Heart right ventricle (tissue), 2 donors: ENCODE measurements around a stretch of chr6.

GRCh38 chr6:160073909-160074398 lies 47.7 kb upstream of the SLC22A1 start:
- PRO-cap, 2 experiments: no peak in any of the 2 experiments

DNA sequence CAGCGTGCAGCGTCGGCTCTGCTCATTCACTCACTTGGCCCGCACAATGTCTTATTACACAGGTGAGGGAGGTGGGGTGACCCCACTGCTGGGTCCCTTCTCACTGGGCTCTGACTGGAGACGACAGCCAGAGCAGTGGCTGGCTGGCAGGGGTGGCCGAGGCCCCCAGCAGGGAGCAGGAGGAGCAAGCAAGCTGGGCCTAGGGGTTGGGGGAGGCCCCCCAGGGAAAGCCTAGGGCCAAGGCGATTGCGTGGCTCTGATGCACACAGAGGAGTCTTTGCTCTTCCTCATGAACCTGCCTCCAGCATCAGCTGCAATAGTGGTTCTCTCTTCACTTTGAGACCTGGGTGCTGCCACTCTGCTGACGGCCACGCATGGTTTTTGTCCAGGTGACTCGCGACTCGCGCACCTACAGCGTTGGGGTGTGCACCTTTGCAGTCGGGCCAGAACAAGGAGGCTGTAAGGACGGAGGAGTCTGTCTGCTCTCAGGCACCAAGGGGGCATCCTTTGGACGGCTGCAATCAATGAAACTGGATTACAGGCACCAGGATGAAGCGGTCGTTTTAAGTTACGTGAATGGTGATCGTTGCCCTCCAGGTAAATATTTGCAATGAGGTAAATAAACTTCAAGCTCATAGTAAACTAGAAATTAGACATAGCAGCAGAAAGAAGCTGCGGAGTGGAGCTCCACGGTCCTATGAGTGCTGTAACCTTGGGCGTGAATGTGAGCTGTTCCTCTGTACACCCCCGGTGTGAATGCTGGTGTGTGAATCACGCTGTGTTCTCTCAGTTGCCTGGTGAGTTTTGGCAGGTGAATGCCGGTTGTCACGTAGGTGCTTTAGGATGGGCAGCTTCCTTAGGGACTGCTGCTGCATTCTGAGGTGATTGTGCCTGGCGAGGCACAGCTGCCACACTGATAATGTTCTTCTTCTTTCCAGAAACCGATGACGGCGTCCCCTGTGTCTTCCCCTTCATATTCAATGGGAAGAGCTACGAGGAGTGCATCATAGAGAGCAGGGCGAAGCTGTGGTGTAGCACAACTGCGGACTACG lies 42.1 kb upstream of the SLC22A1 start:
- PRO-cap, 2 experiments: no peak in any of the 2 experiments

DNA sequence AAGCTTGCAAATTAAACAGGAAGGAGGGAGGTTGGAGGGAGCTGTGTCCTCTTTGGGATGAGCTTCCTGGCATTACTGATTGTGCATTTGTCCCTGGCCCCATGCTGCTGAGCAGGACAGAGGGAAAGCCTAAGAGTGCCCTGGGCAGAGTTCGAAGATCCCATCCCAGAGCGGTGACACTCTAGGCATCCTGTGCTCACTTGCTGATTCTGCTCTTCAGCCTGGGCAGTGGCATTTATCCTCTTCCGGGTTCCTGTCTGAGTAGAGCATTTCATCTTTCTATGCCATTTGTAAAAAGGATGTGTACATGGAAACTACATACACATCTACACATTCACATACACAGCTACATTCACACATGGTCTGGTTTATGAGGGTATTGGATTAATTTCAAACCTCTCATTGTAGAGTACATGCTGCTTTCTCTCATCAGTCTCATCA lies 40.6 kb downstream of the SLC22A1 start:
- PRO-cap, 2 experiments: no peak in any of the 2 experiments

DNA sequence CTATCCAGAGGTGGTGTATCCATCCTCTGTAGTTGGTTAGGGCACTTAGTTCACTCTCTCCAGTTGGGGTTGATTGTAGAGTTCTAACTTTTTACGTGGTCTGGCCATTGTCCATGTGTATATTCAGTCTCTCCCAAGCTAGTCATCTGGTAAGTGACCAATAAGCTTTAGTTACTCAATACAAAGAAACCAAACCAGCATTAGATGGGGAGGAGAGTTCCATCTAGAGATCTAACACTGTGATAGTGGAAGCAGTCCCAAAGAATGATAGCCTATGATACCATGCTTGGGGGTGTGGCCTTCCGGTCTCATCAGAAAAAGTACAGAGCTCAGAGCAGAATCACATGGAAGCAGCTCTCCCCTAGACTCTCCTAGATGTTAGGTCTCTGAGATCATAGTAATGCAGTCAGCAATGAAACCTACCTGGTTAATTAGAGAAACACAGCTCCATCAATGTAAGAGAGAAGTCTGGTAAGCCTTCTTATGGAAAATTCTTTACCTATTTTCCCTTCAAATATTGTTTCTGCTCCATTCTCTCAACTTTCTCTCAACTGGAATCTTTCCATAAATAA lies 13.7 kb upstream of the SLC22A2 start:
- PRO-cap, 2 experiments: no peak in any of the 2 experiments

DNA sequence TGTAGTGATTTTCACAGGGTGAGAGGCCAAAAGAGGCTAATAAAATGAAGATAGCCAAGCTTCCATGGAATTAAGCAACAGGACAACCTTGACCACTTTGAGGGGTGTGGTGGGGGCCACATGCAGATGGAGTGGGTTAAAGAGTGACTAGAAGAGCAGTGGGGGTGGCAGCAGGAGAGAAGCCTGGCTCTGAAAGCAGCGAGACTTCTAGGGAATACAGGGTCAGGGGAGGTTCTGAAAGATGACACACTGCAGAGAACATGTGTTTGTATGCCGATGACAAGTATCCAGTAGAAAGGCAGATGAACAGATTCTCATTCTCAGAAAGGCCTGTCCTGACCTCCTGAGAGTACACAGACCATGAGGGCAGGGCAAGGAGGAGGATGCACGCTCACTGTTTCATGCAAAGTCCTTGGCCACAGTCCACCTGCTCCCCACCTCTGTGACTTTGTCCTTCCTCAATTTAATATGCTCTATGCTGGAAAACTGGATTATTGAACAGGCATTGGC lies 2.9 kb downstream of the LPA start:
- PRO-cap, 2 experiments: no peak in any of the 2 experiments

DNA sequence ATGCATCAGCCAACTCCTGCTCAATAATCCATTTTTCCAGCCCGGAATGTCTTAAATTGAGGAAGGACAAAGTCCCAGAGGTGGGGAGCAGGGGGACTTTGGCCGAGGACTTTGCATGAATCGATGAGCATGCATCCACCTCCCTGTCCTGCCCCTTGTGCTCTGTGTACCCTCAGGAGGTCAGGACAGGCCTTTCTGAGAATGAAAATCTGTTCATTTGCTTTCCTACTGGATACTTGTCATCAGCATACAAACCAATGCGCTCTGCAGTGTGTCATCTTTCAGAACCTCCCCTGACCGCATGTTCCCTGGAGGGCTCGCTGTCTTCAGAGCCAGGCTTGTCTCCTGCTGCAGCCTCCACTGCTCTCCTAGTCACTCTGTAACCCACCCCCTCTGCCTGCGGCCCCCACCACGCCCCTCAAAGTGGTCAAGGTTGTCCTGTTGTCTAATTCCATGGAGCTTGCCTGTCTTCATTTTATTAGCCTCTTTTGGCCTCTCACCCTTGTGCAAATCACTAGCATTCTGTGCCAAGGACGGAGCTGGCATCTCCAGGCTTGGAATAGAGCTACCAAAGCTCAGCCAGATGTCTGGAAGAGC lies 2.7 kb downstream of the PLG start:
- PRO-cap, 2 experiments: no peak in any of the 2 experiments

GRCh38 chr6:160773747-160774017 lies 71.6 kb downstream of the PLG start:
- PRO-cap, 2 experiments: no peak in any of the 2 experiments

GRCh38 chr6:160837280-160837608 lies 135.2 kb downstream of the PLG start:
- PRO-cap, 2 experiments: no peak in any of the 2 experiments

DNA sequence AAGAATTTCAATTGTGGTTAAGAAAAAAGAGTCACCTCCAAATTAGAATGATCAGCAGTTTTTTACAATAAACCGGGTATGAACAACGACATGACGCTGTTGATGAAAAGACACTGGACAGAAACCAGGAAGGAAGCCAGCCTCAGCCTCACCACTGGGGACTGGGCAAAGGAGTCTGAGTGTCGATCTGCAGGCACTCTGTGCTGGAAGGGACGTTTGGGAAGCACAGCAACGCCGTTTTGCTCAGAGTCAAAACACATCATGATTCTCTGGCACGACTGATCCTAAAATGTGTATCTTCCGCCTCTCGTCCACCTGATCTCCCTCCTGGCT lies 69.0 kb downstream of the AGPAT4 start:
- PRO-cap, 2 experiments: no peak in any of the 2 experiments

- PRO-cap, 2 experiments: no peak in any of the 2 experiments
Observed at GRCh38 chr6:161218165-161218474, 55.7 kb downstream of the AGPAT4 start.

- PRO-cap, 2 experiments: no peak in any of the 2 experiments
Observed at GRCh38 chr6:162055274-162055914, 672.2 kb downstream of the PRKN start.

GRCh38 chr6:162387778-162388146 lies 339.8 kb downstream of the PRKN start:
- PRO-cap, 2 experiments: peak in 1 of 2 experiments; most common minus-strand start chr6:162387943 (in 1)

- PRO-cap, 2 experiments: no peak in any of the 2 experiments
Observed at GRCh38 chr6:162868854-162869336, 141.1 kb downstream of the PACRG start.

DNA sequence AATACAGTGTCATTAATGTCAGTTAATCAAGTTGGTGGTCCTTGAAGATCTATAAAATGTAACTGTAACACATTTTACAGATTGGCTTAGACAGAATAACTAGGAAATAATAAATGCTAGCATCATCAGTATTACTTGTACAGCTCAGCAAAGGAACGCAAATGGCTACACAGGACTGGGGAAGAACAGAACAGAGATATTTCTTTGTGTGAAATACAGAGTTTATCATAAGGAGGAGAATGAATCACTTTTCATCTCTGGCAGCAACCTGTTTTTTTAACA lies 8.2 kb upstream of the QKI start:
- PRO-cap, 2 experiments: no peak in any of the 2 experiments

- PRO-cap, 2 experiments: peak in 2 of 2 experiments; most common plus-strand start chr6:163414100 (in 1); most common minus-strand start chr6:163413956 (in 2)
Observed at GRCh38 chr6:163413780-163414298, 679 bp upstream of the QKI start.

DNA sequence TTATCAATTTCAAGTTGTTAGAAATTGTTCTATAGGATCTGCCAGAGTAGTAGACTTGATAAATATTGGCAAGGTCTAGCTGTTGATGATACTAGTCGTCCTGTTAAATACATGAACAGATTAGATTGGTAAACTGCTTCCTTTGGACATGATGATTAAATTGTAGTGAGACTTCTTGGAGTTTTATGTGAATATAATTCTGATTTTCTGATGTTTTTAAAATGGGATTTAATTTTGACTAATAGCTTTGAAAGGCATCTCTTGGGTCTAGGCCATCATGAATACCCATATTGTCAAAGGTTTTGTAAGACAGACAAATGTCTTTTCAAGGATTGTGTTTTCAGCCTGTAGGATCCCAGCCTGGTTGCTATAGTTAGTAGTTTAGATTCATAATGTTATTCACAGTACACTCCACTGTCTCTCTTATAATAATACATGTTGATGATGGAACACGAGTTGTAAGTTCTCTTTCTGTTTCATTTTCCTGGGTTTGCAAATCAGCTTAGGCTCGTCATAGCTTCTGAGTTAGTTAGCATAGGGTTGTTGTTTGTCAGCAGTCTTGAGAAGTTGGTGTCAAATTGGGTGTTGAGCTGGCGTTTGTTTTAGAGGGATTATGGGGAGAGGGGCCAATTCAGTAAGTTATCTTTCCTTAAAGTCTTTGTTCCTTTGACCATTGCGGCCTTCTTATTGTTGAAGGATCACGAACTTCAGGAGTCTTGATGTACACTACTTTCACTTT lies 45.7 kb downstream of the QKI start:
- PRO-cap, 2 experiments: no peak in any of the 2 experiments

GRCh38 chr6:163469965-163471035 lies 55.8 kb downstream of the QKI start:
- PRO-cap, 2 experiments: no peak in any of the 2 experiments

DNA sequence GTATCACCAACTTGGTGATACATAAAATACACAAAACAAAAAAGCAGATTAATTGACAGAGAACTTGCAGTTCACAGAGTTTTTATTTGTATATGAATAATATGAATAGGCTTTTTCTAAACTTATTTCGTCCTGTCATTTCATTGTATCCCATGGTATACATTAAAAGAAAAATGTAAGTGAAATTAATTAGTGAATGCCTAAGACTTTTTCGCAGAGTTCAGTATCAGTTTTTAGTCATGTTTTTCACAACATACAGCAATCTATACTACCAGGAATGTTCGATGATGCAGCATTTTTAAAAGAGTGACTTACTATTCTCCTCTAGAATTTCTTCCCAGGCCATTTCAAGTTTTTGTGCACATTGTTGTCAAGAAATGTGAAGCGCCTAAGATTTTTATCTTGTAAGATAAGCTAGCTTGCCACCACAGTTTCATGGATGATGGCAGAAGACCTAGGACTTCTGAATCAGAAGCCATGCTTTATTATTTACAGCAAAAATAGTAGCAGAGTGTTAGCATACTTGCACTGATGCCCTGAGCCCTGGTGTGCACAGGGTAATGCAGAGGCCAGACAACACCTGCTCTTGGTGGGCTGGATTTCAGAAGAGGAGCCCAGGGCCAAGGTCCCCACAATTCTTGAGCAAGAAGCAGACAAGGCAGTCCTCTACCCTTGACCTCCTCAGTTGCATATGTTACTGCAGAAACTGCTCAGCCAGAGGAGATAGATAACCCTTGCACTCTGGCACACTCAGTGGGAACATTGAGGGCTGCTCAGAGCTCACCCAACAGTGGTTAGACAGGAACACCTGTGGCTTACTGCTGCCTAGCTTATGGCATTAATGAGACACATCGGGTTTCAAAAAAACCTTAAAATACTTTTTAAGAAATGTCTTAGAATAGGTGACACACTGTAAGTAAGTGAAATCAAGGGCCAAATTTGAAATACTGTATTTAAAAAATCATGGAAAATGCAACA lies 99.1 kb downstream of the QKI start:
- PRO-cap, 2 experiments: no peak in any of the 2 experiments

DNA sequence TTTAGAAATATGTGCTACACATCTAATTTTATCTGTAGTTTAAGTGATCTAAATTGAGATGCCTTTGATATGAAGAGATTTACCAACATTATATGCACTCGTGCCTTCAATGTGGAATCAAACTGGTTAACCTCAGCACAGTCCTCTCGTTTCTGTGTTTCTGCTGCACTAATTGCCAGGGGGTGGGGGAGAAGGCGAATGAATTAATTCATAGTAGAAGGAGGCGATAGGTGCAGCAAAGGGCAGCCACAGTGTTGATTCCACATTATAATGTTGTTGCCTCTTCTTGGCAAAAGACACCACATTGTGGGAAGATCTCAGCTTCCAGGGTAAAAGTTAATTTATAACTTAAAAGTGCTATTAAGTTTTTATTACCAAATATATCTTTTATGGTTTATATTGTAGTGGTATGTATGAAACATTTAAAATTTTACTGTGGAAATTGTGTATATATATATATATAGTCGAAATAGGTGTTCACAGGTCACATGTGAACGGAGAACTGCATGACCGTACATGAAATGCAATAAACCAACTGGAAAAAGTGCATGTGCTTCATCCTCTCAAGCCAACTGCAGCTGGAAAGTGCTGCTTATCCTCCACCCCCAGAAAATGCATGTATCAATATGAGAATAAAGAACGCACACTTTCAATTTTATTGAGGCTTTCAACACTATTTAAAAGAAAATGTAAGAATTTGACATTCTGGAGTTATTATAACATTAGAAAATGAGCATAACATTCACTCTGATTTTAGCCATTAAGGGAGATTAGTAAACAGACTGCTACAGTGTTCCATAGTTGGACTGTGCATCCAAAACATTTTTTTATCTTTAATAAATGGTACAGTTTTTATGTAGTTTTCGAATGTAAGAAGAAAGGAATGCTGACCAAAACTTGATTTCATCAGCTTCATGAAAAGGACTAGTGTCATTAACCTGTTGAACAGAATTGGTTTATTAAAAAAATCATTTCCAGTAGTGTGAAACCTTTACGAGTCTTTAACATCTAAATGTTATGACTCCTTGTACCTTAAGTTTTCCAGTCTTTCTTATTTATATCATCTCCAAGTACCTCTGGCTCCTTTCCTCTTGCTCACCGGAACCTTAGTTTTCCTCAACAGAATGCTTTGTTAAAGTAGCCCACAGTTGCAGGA lies 162.0 kb downstream of the QKI start:
- PRO-cap, 2 experiments: no peak in any of the 2 experiments

- PRO-cap, 2 experiments: peak in 2 of 2 experiments; most common plus-strand start chr6:163764809 (in 1); most common minus-strand start chr6:163764633 (in 1)
Observed at GRCh38 chr6:163764298-163765020, 349.9 kb downstream of the QKI start.